Osteocyte (in vitro differentiated cells): ENCODE measurements around a stretch of chr18.

DNA sequence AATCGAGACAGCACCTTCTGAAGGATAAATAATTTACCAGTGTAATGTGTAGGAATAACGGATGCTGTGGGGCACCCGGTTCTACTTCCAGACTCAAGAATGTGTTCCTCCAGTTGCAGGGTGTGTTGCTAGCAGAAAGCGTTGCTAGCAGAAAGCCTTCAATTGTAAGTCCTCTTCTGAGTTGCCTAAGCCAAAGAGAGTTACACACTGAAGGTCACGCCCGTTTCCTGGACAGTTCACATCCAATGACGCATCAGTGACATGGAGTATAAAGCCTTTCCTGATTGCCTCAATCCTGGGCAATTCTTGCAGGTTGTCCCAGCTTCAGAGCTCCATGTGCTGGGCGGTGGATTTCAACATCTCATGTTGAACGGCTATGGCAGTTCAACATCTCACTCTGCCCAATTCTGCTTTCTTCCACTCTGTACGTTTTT, 20.6 kb upstream of the CXXC1 start:
- PRO-cap = no peak

DNA sequence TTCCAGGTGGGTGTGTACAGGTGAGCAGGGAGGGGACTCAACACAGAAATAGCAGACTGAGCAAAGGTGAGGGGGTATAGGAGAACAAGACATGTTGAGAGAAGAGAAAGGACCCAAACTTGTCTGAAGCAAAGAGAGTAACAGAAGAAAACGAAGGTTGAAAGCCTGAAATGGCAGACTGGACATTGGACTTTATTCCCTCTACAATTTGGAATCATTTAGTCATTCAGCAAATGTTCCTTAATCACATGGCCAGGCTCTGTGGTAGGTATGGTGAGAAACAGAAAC, 23.3 kb downstream of the MRO start:
- PRO-cap = no peak

DNA sequence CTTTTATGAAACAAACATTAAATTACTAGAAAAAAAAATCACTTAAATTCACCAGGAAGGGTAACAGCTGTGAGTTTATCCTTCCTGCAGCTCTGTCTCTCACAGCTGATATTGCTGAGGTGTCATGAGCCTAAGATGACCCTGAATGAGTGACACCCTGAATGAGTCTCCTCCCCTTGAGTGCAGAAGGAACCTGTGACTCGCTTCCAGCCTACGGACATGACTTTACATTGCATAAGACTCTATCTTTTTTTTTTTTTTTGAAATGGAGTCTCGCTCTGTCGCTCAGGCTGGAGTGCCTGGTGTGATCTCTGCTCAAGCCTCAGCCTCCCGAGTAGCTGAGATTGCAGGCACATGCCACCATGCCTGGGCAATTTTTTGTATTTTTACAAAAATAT, 14.1 kb downstream of the MRO start:
- PRO-cap = no peak

- PRO-cap = no peak
These were observed 22.0 kb upstream of the MRO start for GRCh38 chr18:50841840-50842226.

DNA sequence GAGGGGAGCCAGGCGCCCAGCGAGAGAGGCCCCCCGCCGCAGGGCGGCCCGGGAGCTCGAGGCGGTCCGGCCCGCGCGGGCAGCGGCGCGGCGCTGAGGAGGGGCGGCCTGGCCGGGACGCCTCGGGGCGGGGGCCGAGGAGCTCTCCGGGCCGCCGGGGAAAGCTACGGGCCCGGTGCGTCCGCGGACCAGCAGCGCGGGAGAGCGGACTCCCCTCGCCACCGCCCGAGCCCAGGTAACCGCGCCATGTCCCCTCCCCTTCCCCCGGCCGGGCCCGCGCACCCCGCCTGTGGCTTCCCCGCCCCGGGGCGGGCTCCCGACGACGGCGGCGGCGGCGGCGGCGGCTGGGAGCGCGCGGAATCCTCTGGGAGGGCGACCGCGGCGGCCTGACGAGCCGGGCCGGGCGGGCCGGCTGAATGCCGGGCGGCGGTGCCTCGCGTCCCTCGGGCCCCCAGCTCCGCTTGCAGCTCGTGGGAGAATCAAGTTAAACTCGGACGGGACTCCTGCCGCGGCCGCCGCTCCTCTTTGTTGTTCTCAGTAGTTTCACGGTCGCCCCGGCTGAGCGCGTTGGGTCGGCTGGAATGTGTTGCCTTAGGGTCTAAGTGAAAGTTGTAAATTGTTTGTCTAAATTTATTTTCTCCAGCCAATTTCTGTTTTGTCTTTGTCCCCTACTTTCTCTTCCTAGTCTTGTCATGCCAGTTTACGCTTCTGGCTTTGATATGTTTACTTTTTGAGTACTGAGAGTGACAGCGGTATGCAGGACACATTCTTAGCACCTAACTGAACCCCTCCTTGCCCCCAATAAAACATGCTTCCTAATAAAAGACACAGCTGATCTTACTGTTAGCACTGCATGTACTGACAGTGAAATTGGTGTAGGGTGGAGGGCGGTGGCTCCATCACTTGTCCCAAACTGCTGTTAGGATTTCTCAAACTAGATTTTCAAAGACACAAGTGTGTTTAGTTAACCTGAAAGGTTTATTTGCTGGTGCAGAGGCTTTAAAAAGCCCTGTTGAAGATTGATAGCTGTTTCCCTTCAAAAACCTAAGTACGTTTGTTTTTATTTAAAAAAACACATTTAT, 717 bp downstream of the SMAD4 start:
- PRO-cap = bidirectional peak, plus-strand start at position 322 of the sequence, minus-strand start at position 251 of the sequence; unidirectional peak, minus-strand start at position 539 of the sequence

DNA sequence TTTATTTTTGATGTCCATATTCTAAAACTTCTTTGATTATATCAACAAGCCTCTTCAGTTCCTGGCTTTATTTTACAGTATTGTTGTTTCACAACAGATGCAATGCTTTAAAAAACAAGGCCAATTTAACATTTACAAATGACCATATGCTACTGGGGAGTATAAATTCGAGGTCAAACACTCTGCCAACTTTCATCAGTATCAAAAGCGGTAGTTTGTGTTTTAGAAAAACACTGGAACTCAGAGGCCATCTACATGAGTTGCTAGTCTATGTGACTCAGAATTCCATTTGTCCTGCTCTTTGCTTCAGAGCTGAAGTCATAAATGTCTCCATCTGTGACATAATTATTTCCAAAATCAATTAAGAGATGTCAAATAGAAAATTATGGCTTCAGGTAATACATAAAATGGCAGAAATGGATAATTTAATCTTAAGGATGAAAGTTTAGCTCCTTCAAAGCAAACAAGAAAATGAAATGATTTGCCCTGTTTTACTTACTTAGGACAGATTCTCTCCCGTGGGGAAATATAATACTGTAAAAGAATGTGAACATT, 3.8 kb downstream of the MEX3C start:
- PRO-cap = no peak

GRCh38 chr18:51211738-51212204, 14.3 kb upstream of the MEX3C start:
- PRO-cap = no peak

- PRO-cap = no peak
These were observed 432.1 kb upstream of the DCC start for GRCh38 chr18:51907815-51908404.

- PRO-cap = no peak
These were observed 15.0 kb upstream of the POLI start for GRCh38 chr18:54254242-54254857.

GRCh38 chr18:54269669-54270655, 645 bp downstream of the POLI start:
- PRO-cap = bidirectional peak, plus-strand start at chr18:54269810, minus-strand start at chr18:54269802; unidirectional peak, minus-strand start at chr18:54270063

DNA sequence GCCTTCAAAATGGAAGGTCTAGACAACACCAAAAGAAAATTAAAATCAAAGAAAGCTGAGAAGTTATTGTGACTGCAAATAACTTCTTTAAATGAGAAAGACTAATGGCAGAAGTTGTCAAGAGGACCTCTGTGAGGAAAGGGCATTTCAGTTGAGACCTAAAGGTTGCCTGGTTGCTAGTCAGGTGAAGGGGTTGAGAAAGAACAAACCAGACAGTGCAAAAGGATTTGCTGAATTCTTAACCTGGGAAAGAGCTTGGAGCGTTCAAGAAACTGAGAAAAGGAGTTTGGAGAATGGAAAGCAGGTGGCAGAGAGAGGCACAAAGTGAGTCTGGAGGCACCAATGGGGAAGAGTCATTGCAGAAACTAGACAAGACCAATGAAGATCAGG, 5.3 kb downstream of the RAB27B start:
- PRO-cap = no peak

DNA sequence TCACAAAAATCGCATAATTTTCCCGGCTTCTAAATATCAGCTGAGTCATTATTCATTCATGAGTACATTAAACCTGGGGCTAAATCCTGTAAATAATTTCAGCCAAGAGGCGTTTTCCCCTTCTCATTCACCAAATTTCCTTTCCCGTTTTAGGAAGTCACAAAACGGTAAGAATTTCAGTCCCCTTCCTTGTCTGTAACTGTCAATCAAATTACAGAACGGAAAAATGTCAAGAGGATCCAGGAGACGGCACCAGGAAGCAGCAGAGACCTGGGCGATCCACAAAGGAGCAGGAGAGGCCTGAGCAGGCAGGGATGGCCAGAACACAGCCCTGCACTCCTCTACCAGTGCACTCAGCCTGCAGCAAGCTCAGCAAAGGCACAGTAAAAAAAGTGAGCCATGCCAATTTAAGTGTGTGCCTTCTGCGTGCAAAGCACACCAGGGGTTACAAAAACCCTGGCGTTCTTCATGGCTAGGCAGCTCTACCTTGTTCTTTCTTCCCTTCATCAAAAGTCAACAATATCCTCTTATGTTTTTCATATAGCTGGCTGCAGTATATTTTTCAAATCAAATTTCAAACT, 300.6 kb downstream of the TCF4 start:
- PRO-cap = no peak

DNA sequence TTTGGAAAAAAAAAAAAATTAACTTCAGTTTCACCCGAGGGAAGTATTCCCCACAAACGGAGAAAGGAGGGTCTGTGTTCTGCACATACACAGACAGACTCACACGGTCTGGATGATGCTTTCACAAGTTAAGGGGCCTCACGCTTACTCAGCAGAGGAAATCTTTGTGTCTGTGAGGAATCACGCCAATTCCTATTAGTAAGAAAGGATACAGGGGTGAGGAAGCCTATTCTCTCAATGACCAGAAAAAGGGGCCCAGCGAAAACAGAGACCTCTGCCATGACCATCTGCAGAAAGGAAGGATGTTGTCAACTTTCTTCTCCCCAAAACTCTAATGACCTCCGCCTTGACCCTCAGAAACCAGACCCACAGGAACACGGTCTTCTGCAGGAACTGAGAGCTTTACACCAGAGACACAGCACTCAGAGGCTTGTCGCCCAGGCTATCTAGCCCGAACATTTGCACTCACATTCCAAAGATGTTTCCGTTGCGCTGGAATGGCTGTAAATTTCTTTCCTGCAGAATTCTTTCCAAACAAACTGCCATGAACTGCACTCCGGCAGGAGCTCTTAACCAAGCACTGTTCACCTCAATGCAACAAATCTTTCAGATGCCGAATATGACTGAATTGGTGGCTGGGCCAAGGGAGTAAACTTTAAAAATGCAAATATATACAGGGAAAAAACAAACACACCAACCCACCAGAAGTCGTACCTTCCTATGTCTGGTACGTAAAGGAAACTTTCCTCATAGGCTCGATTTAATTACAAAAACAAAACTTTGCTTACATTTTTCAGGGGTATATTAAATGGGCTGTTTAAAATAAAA, 186.2 kb downstream of the TCF4 start:
- PRO-cap = bidirectional peak, plus-strand start at position 188 of the sequence, minus-strand start at position 114 of the sequence; unidirectional peak, minus-strand start at position 395 of the sequence

DNA sequence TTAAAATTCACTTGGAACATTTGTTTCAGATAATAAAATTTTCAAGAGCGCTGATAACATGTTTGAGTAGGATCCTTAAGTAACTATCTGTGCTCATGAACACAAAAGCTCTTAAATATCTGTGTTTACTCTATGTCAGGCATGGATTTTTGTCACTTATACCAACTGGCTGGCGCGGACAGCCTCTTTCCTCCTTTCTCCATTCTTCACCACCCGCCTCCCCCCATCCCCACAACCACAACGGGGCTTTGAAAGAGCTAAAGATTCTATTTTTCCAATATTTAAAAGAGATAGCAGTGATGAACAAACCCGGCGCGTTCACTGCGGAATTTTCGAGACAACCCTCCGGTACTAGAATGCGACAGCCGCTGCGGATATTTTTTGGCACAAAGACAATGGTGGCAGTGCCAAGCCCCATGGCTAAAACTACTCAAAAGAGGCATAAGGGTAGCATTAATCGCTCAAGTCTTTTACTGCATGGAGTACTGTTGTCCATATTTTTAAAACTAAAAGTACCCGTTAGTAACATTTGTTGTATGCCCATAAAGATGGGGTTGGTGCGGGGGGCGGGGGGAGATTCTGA, 181.4 kb downstream of the TCF4 start:
- PRO-cap = no peak

GRCh38 chr18:55510373-55511323, 77.3 kb downstream of the TCF4 start:
- PRO-cap = unidirectional peak, minus-strand start at chr18:55511040

GRCh38 chr18:55586738-55587362, 1.1 kb downstream of the TCF4 start:
- PRO-cap = unidirectional peak, plus-strand start at chr18:55587066

- PRO-cap = no peak
These were observed 144.4 kb upstream of the TCF4 start for GRCh38 chr18:55732360-55732880.

GRCh38 chr18:55779559-55780063, 191.6 kb upstream of the TCF4 start:
- PRO-cap = no peak

GRCh38 chr18:56369179-56369510, 269.2 kb downstream of the TXNL1 start:
- PRO-cap = no peak

DNA sequence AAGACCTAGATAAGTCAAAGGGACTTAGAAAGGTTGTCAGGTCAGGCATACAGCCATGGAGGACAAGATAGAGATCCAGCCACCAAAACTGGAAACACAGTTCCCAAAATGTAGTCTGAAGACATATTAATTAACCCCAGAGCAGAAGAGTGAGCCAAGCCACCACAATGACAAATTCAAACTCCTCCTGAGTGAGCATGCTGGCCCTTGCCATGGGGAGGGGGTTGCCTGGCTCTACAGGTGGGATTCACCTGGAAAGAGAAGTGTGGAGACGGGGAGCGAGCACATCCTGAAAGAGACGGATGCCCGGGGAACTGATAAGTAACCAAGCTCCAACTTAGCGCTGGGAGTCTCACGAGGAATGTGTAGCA, 151.1 kb downstream of the TXNL1 start:
- PRO-cap = no peak